OVCAR3 (cell line): Measurements from ENCODE around the genes PGK1, TAF9B, APOOL and PCDH19.

GRCh38 chrX:78104128-78104531 is at the start of gene PGK1:
Gene PGK1 (plus strand): TSS chrX:78104248.
- RRBS = 15% methylated on average over 10 of the region's 34 CpGs

DNA sequence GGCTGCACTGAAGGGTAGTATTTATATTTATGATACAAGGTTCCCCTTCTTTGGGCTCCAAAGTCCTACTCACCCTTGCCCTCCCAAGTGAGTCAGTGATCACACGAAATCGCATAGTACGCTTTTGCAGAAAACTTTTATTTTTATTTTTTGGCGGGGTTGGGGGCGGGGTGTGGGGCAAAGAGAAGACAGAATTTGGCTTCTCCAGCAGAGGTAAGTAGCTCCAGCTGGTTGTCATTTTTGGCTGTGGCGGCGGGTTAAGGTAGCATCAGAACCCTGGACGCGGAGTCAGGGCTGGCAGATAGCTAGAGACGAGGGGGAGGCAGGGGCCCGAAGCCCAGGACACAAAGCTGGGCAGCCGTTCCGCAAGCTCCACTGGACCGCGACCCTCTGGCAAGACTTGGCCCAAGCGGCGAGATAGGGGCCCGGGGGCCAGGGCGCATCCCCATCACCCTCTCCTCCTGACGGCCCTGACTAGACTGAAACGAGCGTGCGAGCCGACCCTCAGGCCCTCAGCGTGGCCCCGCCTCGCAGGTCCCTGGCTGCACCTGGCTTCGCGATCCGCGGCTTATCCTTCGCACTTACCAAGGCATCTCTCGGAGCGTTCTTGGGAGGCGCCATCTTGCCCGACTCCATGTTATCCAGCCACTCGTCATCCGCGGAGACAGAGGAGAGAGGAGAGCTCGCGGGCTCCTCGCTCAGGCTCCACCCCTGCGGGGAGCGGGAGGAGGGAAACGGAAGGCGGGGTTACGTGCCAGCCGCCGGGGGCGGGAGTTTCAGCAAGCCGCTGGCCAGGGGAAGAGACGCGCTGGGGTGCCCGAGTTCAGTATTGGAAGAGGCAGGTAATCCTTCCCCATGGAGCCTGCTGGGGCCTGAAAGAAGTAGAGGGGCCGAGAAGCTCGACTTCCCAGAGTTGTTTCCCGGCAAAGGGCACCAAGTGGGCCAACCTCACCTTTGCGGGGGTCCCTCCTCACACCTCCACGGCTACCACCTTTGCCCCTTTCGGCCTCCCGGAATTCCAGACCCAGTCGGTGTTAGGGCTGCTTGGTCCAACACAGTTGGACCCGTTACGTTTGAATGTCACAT is at the start of gene TAF9B:
Gene TAF9B, minus strand, starts transcription at position 675 of the 1,086 bp plus-strand sequence.
- RRBS = 36% methylated on average over 4 of the region's 64 CpGs

DNA sequence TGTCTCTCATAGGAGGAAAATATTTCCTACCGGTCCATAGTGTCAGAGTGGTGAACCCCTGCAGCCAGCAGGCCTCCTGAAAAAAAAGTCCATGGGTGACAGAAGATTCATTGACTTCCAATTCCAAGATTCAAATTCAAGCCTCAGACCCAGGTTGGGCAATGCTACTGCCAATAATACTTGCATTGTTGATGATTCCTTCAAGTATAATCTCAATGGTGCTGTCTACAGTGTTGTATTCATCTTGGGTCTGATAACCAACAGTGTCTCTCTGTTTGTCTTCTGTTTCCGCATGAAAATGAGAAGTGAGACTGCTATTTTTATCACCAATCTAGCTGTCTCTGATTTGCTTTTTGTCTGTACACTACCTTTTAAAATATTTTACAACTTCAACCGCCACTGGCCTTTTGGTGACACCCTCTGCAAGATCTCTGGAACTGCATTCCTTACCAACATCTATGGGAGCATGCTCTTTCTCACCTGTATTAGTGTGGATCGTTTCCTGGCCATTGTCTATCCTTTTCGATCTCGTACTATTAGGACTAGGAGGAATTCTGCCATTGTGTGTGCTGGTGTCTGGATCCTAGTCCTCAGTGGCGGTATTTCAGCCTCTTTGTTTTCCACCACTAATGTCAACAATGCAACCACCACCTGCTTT is 7.4 kb downstream of the LPAR4 start:
- RRBS = no CpG with 5 or more reads among the region's 7 CpGs

GRCh38 chrX:81238420-81238650 is 36.4 kb downstream of the SH3BGRL start:
- RRBS = no CpG with 5 or more reads among the region's 2 CpGs

GRCh38 chrX:81262419-81262997 is 60.6 kb downstream of the SH3BGRL start:
- RRBS = no CpG with 5 or more reads among the region's 2 CpGs

DNA sequence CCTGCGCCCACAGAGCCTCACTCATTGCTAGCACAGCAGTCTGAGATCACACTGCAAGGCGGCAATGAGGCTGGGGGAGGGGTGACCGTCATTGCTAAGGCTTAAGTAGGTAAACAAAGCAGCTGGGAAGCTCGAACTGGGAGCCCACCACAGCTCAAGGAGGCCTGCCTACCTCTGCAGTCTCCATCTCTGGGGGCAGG is 738.6 kb downstream of the SH3BGRL start:
- RRBS = no CpG with 5 or more reads among the region's 4 CpGs

- RRBS = no CpG with 5 or more reads among the region's 2 CpGs
Measured at GRCh38 chrX:82757693-82758125, 750.4 kb upstream of the POU3F4 start.

GRCh38 chrX:85003598-85004317 is at the start of gene APOOL:
Gene APOOL (plus strand): TSS chrX:85003877.
- RRBS = no CpG with 5 or more reads among the region's 27 CpGs

GRCh38 chrX:85154911-85155394 is 88.6 kb downstream of the SATL1 start:
- RRBS = no CpG with 5 or more reads among the region's 1 CpG

DNA sequence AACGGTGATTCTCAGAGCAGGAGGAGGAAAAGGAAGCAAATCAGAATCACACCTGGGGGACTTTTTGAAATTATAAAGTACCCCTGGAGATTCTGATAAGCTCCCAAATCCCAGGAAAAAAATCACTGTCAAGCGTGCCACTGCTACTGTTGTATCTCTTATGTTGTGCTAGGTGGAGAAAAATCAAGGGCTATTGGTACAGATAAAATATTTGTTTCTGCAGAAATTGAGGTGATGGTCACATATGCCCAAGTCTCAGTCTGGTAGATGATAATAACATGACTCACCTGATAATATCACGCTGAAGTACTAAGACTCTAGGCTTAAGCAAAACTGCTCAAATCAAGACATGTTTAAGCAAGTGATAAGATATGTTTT is 143.8 kb downstream of the CHM start:
- RRBS = no CpG with 5 or more reads among the region's 3 CpGs

DNA sequence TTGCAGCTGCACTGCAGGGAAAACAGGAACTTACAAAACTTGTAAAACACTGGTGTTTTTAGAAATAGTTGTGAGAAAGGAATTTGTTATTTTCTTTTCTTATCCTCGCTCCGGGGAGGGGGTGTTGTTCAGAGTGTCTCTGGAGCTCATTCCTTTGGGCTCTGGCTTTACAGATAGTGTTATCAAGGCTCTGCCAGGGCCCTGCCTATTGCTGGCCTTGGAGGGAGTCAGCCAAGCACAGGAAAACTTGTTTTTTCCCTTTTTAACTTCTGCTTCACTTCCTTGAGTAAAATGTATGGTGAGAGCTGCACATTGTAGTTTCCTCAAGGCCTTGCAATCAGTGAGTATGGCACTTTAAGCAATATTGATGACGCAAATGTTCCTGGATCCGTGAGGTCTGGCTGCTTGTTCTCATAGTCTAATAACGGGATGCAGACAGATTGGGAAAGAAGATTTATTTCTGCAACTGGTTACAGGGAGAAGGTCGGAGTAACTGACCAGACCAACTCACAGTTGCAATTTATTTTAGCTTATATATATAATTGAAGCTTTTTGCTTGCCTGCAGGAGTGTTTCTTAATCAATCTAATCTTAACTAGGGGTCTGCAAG is 536.7 kb downstream of the TGIF2LX start:
- RRBS = no CpG with 5 or more reads among the region's 6 CpGs

- RRBS = no CpG with 5 or more reads among the region's 14 CpGs
Measured at GRCh38 chrX:91435459-91435869, 825 bp downstream of the PABPC5 start.

GRCh38 chrX:92105114-92105718 is 326.0 kb downstream of the PCDH11X start:
- RRBS = no CpG with 5 or more reads among the region's 18 CpGs

DNA sequence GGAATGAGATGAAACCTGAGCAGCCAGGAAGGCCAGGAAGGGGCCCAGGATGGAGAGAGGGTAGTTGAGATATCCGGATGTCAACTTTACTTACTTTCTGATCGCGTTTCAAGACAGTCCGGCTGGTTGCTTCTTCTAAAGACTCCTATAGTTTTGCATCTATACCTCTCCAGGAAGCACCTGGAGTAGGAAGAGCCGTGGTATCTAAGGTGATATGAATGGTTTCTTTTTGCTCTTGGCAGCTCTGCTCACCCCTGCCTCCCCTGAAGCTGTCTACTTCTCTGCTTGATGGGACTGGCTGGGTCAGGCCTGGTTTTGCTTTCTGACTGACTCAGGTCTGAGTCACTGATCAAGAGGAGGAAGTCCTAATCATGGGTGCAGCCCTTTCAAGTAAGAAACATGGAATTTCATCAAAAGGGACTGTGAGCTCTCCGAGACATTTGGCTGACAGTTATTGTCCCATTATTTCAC is 733.3 kb downstream of the RPA4 start:
- RRBS = 73% methylated on average over 3 of the region's 6 CpGs

- RRBS = 19% methylated on average over 26 of the region's 53 CpGs
Measured at GRCh38 chrX:100410038-100410668, at the start of gene PCDH19. Gene PCDH19 (minus strand): TSS chrX:100410273.

GRCh38 chrX:100593115-100593504 is 8.4 kb downstream of the TNMD start:
- RRBS = no CpG with 5 or more reads among the region's 2 CpGs

- RRBS = no CpG with 5 or more reads among the region's 3 CpGs
Measured at GRCh38 chrX:100632355-100632637, 4.3 kb downstream of the TSPAN6 start.

- RRBS = no CpG with 5 or more reads among the region's 1 CpG
Measured at GRCh38 chrX:100646961-100647478, 3.0 kb downstream of the SRPX2 start.